MCF 10A (cell line): ENCODE results near the genes SEPHS2 and ITGAL.

- PRO-cap: no peak
- RRBS: no CpG with 5 or more reads among the region's 28 CpGs
Observed at GRCh38 chr16:30350503-30351810, 4.2 kb downstream of the CD2BP2 start.

DNA sequence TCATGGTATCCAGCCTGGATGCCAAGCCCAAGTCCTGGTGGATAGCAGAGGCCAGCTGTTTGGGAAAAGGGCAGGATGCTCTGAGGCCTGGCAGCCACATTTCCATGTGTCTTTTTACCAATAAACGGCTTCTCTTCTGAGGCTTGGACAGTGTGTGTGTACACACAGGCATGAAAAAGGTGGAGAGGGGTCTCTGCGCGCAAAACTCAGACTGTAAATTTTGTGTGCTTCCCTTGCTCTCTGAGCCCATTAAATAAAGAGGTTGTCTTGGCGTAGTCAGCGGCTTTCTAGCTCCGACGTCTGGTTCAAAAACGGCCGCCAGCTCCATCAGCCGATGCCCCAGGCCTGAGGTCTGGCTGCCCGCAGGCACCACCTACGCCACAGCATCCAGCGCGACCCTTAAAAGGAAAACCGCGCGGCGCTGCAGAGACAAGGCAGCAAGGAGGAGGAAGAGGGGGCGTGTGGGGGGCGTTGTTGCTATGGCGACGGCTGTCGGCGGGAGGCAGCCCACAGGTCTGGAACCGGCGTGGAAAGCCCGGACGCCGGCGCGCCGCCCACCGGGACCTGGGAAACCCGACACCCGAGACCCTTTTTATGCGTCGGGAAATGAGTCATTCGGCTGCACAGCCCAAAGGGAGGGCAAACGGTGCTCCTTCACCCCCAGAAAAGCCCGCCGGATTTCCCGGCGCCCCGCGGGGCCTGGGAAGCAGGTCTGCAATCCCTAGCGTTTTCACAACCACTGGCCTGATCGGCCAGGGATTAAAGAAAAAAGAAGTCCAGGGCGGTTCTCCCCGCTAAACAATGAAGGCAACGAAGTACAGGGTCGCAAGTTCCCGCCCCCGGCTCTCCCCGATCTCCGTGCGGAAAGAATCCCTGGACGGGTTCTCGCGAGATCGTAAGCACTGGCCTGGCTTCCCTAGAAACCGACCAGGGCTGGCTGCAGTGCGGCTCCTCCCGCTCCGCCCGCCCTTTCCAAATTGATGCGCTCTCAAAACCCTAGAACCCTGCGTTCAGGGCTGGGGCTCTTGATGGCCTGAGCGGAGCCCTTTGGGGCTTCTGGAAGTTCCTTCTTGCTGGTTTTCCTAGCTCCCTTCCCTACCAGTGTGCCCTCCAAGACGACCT, 5.0 kb downstream of the ZNF48 start:
- PRO-cap: bidirectional peak, plus-strand start at position 919 of the sequence, minus-strand start at position 868 of the sequence
- RRBS: no CpG with 5 or more reads among the region's 69 CpGs

- PRO-cap: no peak
- RRBS: no CpG with 5 or more reads among the region's 6 CpGs
Observed at GRCh38 chr16:30443389-30444109, 2.1 kb downstream of the SEPHS2 start.

- PRO-cap: bidirectional peak, plus-strand start at chr16:30445501, minus-strand start at chr16:30445517; bidirectional peak, plus-strand start at chr16:30446055, minus-strand start at chr16:30445874
- RRBS: 9% methylated on average over 32 of the region's 72 CpGs
Observed at GRCh38 chr16:30444948-30445962, at the start of gene SEPHS2. TSS of gene SEPHS2 (minus strand) at chr16:30445874.

DNA sequence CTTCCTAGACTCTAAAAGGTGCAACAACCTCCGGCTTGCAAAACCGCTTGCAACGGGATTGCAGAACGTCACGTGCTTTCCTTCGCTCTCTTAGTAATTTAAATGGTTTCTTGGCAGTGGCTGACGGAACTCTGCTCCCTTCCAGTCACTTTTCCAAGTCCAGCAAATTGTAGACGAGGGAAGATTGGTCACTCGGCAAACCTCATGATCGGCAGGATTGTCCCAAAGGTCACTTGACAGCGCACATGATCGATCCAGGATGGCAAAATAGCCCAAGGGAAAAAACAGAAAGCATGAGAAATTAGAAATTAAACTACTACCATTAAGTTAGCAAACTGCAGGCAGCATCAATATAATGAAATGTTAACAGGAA, 275 bp upstream of the SEPHS2 start:
- PRO-cap: bidirectional peak, plus-strand start at position 93 of the sequence, minus-strand start outside the sequence
- RRBS: 0% methylated on average over 1 of the region's 12 CpGs

DNA sequence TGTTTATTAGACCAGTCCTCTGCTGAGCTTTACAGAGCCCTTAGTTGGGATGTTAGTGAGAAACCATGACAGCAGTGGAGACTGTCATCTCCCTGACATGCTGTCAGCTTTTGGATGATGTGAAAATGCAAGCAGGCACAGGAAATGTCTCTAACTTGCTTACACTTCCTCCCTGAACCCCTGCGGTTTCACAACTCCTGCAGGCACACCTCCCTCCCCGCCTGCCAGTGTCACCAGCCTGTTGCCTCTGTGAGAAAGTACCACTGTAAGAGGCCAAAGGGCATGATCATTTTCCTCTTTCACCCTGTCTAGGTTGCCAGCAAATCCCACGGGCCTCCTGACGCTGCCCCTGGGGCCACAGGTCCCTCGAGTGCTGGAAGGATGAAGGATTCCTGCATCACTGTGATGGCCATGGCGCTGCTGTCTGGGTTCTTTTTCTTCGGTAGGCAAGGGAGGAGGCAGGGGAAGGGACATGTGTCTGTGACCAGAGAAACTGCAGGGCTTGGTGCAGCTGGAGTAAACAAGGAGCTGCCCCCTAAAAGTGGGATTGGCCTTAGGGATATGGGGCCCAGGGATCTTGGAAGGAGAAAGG, at the start of gene ITGAL:
Gene ITGAL, plus strand, starts transcription at position 286 of the 592 bp plus-strand sequence.
- PRO-cap: no peak
- RRBS: no CpG with 5 or more reads among the region's 7 CpGs

DNA sequence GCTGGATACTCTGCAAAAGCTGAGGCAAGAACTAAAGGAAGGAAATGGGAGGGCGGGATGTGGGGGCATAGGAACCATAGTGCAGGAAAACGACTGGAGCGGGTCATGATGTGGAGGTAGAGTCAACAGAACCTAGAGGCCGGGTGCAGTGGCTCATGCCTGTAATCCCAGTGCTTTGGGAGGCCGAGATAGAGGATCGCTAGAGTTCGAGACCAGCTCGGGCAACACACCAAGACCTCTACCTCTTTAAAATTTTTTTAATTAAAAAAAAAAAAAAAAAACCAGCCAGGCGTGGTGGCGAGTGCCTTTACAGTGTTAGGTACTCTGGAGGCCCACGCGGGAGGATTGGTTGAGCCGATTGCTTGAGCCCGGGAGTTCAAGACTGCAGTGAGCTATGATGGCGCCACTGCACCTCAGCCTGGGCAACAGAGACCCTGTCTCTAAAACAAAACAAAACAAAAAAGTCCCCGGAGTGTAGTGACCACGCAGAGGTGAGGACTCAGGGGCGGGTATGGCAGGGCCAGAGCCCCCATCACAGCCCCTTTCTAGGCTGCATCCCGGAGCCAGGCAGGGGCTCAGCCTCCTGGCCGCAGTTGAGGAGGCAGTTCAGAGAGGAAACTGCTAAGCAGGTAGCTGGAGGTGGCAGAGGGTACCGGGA, 1.0 kb downstream of the ZNF747 start:
- PRO-cap: no peak
- RRBS: 27% methylated on average over 4 of the region's 21 CpGs

DNA sequence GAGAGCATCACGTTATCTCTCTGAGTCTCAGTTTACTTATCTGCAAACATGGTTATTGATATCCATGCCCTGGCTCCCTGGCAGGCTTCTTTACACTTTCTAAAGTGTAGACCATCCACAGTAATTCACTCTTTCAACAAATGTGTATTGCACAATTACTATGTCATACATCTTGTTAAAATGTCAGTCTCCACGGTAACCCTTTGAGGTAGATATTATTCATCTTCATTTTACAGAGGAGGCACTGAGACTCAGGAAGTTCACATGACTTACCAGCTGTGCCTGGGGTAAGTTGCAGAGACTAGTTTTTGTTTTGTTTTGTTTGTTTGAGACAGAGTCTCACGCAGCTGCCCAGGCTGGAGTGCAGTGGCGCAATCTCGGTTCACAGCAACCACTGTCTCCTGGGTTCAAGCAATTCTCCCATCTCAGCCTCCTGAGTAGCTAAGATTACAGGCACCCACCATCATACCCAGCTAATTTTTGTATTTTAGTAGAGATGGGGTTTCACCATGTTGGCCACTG, 3.3 kb downstream of the ZNF688 start:
- PRO-cap: bidirectional peak, plus-strand start at position 316 of the sequence, minus-strand start at position 142 of the sequence
- RRBS: no CpG with 5 or more reads among the region's 5 CpGs

- PRO-cap: no peak
- RRBS: 96% methylated on average over 10 of the region's 48 CpGs
Observed at GRCh38 chr16:30603573-30604849, 6.2 kb downstream of the ZNF689 start.

- PRO-cap: no peak
- RRBS: no CpG with 5 or more reads among the region's 4 CpGs
Observed at GRCh38 chr16:30660534-30660686, 2.2 kb downstream of the FBRS start.

GRCh38 chr16:30668593-30669237, 10.5 kb downstream of the FBRS start:
- PRO-cap: no peak
- RRBS: 96% methylated on average over 8 of the region's 32 CpGs

- PRO-cap: no peak
- RRBS: 88% methylated on average over 1 of the region's 13 CpGs
Observed at GRCh38 chr16:30707083-30707444, 8.1 kb downstream of the SRCAP start.

GRCh38 chr16:30739662-30740264, 679 bp upstream of the TMEM265 start:
- PRO-cap: no peak
- RRBS: no CpG with 5 or more reads among the region's 9 CpGs

GRCh38 chr16:30745148-30745458, 3.1 kb upstream of the PHKG2 start:
- PRO-cap: no peak
- RRBS: no CpG with 5 or more reads among the region's 2 CpGs

DNA sequence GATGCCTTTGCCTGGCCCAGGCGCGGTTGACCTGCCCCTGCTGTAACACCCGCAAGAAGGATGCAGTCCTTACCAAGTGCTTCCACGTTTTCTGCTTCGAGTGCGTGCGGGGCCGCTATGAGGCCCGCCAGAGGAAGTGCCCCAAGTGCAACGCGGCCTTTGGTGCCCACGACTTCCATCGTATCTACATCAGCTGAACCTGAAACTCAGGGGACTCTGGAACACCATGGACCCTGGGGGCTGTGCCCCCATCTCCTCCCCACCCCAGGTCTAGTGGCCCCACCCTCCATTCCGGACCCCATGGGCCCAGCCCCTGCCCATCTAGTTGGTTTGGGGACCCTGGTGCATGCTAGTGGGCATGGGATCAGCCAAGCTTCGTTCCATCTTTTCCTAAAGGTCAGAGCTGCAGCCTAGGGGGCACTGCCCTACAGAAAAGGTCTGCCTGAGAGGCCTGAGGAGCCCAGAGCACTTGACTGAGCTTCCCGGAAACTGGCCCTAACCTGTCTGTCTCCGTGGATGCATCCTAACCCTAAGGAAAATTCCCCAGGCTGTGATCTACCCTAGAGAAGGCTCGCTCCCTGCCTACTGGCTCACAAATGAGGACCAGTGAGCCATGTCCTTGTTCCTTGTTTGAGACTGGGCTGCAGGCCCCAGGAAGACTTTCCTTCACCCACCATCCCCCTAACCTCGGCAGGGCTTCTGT, 11.9 kb downstream of the RNF40 start:
- PRO-cap: no peak
- RRBS: no CpG with 5 or more reads among the region's 19 CpGs

- PRO-cap: no peak
- RRBS: no CpG with 5 or more reads among the region's 7 CpGs
Observed at GRCh38 chr16:30839207-30839997, 52.4 kb upstream of the ZNF629 start.

DNA sequence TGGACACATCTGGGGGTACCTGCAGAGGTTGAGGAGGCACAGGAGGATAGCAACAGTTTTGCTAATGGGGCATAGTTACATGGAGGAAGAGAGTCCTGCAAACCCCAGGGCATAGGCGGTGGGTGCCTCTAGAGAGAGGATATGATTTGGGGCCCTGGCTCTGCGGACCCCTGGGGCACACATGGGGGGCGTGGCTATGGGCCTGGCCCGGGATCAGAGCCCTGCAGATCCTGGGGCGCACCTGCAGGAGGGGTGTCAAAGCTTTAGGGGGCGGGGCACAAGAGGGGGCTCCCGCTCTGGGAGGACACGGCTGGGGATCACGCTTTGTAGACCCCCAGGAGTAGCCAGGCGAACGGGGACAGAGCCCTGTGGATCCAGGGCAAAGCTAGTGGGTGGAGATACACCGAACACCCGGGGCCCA, 515 bp downstream of the BCL7C start:
- PRO-cap: no peak
- RRBS: 0% methylated on average over 1 of the region's 13 CpGs

GRCh38 chr16:30901620-30902872, 5.6 kb downstream of the CTF1 start:
- PRO-cap: bidirectional peak, plus-strand start at chr16:30902316, minus-strand start at chr16:30902241
- RRBS: 4% methylated on average over 27 of the region's 100 CpGs

DNA sequence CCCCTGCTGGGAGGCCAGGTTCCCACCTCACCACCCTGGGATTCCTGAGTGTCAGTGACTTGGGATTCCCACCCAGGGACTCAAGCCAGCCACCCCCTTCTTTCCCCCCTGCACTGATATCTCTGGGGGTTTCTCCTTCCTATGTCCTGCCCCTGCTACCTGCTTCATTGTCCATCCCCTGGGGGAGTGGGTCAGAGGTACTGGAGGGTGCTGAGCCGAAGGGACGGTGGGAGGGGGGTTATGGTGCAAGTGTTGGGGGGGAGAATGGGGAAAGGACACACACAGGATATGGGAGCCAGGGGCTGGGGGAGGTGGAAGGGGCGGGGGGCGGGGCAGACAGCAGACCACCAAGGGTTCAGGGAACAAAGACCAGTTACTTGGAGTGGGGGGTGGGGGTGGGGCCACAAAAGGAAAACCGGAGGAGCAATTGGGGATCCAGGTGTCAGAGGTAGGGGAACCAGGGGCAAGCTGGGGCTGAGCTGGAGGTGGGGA, 1.5 kb upstream of the ORAI3 start:
- PRO-cap: no peak
- RRBS: no CpG with 5 or more reads among the region's 5 CpGs

DNA sequence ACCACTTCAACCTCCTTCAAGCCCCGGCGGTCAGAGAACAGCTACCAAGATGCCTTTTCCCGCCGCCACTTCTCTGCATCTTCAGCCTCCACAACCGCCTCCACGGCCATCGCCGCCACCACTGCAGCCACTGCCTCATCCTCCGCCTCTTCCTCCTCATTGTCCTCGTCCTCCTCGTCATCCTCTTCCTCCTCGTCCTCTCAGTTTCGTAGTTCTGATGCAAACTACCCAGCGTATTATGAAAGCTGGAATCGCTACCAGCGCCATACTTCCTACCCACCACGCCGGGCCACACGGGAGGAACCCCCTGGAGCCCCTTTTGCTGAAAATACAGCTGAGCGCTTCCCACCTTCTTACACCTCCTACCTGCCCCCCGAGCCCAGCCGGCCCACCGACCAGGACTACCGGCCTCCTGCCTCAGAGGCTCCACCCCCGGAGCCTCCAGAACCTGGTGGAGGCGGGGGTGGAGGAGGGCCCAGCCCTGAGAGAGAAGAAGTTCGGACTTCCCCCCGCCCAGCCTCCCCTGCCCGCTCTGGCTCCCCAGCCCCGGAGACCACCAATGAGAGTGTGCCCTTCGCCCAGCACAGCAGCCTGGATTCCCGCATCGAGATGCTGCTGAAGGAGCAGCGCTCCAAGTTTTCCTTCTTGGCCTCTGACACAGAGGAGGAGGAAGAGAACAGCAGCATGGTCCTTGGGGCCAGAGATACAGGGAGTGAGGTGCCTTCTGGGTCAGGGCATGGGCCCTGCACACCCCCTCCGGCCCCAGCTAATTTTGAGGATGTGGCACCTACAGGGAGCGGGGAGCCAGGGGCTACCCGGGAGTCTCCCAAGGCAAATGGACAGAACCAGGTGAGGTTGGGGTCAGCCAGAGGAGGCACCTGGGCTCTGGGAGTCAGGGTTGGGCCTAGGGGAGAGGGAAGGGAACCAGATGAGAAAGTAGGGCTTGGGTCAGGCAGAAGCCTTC, 7.3 kb downstream of the SETD1A start:
- PRO-cap: no peak
- RRBS: 93% methylated on average over 3 of the region's 37 CpGs